ReNcell CX (cell line): ENCODE results near the gene RGS6.

DNA sequence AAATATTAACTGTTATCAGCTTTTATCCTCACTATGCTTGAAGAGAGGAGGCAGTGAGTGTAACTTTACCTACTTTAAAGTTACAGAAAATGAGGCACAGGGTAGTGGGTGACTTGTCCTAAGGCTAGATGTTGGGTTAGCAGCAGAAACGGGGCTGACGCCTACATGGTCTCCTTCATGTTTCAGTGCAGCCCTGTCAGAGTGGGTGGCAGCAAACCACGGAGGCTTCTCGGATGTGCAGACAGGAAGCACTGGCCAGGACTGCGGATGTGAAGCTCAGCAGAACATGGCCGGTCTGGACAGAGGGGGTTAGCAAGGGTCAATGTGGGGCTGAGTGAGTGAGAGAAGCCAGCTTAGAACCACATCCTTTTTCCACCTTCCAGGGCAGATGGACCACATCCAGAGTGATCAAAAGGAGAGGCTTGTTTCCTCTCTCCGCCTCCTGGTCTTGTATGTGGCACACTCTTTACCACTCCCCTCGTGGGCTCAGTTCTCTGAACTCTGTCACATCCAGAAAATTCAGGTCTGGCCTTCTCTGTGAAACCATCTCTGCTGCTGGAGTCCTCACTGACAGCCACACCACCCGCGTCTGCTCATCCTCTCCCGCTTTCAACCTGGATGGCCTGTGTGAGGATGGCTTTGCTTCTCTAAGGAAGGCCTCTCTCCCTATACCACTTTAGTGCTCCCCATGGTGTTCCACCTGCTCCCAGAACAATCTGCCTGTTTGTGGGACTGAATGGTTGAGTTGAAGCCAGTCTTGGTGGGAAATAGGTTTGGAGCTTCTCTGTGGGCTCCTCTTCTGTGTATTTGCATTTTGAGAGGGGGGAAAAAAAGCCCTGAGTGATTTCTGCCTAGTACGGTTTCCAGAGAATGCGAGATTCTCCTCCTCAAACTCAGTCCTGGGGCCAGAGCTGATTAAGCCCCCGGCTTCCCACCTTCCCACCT, 14.2 kb downstream of the SUSD6 start:
- PRO-cap, result no peak

DNA sequence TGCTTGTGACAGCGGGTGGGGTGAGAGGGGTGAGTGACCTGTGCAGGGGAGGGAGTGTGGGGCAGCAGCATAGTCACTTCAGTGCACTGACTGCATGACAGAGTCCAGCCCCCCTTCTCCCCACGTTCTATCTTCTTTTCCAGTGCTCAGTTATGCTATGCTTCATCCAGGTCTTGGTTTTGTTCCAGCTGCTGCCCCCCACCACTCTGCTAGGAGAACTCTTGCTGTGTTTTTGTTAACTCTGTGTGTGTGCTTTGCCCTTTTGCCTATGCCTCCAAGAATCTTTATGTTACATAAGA, 26.3 kb downstream of the SUSD6 start:
- PRO-cap, result no peak

- PRO-cap, result no peak
Observed at GRCh38 chr14:69670746-69671816, 59.7 kb downstream of the SUSD6 start.

DNA sequence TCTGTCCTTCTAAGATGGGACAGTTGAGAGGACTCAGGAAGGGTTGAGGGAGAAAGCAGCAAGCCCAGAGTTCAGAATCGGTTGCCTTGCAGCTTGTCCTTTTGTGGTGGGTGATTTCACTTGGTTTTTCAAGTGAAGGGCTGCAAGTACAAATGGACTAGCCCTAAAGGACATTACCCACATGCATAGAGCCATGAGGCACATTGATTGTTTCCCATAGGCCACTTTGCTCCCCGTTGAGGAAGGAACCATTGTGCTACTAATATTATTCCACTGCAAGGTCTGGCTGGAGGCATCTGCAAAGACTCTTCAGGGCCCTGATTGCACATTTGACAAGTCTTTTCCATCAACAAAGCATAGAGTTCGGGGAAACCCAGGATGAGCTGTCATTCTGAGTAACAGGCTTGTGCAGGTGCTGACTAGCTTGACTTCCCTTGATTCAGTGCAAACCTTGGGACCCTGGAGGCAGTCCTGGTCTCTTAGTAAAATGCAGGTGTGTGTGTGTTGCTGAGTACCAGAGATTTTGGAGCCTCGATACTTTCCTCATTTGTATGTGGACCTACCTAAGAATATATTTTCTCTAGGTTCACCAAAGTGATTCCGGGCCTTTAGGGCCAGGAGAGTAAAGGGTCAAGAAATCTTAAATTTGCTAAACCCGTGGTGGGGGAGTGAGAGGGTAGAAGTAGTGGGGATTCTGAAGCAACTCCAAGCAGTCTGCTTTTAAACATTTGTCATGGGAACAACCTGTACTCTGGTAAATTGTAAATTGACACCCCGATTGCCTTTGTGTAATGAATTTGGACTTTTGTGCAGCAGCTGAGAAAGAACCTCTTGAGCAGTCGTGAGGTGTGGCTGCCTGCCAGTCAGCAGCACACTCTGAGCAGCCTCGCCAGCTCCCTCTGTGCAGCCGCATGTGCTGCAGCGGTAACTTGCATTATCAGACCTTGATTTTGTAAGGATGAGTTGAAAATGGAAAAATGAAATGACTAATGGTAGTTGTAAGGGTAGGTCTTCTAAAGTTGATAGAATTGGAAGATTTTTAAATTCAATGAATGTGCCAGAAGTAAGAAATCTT, 74.0 kb downstream of the SUSD6 start:
- PRO-cap, result no peak

- PRO-cap, result no peak
Observed at GRCh38 chr14:70555492-70556370, 20.9 kb upstream of the ADAM20 start.

DNA sequence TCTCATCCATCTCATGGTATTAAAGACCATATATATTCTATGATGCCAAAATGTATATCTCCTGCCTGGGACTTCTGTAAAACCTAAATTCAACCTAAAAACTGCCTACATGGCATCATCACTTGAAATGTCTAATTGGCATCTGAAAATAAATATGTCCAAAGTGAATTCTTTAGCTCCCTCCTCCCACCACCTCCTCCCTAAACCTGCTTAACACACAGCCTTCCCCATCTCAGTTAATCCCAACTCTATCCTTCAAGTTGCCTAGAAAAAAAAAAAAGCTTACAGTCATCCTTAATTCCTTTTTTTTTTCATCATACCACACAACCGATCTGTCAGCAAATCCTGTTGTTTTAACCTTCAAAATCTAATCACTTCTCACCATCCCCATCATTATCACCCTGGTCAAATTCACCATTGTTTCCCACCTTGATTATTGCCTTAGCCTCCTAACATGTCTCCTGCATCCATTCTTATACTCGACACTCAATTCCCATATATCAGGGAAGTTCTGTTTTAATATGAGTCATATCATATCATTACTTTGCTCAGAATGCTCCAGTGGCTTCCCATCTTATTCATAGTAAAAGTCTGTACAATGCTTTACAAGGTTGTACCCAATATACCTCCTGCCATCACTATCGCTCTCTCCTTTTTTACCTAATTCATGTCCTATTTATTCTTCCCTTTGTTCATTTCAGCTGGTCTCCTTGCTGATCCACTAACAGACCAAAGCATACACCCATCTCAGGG, 24.4 kb upstream of the ADAM20 start:
- PRO-cap, result no peak

DNA sequence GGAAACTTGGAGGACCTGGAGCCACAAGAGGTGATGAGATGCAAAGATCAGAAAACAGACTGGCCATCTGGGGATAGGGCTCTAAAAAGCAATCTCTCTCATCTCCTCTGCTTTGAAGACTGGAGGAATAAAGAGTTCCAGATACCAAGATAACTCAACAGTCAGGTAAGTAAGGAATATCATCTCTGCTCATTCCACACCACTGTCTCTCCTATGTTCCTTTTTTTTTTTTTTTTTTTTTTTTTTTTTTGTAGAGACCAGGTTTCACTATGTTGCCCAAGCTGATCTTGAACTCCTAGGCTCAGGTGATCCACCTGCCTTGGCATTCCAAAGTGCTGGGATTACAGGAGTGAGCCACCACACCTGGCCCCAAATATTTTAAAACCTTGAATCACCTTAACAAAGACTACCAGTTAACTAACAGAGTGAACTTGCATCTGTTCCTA, 8.2 kb downstream of the MED6 start:
- PRO-cap, result no peak

GRCh38 chr14:70800602-70801185, 8.6 kb downstream of the MAP3K9 start:
- PRO-cap, result no peak

DNA sequence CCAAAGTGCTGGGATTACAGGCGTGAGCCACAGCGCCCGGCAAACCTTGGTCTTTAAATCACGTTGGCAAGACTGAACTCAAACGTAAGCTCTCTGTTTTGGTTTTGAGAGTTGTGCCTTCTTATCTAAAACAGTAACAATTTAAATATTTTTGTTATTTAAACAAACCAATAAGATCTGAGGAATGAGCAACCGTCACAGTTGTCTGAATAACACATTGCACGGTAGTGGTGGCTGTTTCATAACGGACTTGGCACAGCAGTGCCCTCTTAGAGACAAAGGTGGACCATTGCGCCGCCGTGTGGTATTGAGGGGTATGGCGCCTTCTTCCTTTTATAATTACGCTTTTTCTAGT, 8.2 kb upstream of the MAP3K9 start:
- PRO-cap, result no peak

DNA sequence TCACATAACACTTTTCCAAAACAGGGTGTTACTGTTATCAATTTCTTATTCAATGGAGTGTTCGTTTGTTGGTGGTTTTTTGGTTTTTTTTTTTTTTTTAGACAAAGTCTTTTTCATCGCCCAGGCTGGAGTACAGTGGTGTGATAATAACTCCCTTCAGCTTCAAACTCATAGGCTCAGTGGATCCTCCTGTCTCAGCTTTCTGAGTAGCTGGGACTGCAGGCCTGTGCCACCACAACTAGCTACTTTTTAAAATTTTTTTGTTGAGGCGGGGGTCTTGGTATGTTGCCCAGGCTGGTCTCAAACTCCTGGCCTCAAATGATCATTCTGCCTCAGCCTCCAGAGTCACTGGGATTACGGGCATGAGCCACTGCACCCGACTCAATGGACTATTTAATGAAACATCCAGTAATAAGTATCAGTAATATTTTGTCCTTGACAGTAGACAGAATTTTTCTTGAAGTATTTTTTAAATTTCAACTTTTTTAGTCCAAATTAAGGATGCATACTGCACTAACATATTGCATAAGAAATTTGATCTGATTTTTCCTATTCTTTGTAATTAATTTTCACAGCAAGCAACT, 11.6 kb downstream of the PCNX1 start:
- PRO-cap, result no peak

DNA sequence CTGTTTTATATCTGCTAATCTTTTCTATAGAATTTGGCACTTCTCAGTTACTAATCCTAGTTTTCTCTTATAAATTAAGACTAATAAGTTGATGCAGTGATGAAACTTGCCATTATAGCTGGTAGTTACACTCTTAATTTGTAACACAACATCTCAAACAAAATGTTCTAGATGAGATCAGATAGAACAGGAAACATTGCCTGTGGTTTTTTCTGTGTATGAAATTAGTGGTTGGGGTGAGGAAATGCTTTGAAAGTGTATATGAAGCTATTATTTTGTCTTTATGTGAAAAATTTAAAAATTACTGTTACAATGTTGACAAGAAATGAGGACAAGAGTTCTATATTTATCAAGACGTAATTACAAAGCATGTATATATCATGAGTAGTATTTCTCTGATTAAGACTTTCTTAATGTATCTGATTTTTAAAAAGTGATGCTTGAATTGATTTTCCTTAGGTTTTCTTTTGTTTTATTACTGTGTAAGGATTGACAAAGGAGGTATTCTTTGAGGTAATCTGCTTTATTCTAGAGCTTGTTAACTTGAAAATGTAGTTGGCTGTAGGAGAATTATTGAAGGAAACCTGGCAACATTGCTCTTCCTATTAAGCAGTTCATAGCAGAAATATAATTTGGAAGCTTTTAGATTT, 92.0 kb downstream of the PCNX1 start:
- PRO-cap, result no peak

GRCh38 chr14:71333172-71334008, 13.1 kb downstream of the SIPA1L1 start:
- PRO-cap, result no peak

GRCh38 chr14:71438404-71439187, 118.3 kb downstream of the SIPA1L1 start:
- PRO-cap, result no peak

DNA sequence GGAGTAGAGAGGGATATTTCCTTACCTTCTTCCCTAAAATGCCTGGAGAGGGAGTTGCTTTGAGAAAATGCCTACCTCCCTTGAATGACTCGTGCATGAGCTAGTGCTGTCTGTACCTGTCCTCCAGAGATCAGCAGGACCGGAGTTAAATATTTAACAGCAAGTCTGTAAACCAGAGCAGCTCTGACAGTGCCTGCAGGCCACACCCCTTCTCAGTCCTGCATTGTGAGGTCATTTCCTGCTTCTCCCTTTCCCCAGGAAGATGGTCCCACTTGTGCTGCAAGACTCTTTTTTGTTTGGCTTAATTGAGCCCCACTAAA, 192.7 kb upstream of the RGS6 start:
- PRO-cap, result no peak

GRCh38 chr14:71931872-71932864, at the start of gene RGS6:
RGS6 (plus strand) TSS chr14:71932429.
- PRO-cap, result unidirectional peak, plus-strand start at chr14:71932098

DNA sequence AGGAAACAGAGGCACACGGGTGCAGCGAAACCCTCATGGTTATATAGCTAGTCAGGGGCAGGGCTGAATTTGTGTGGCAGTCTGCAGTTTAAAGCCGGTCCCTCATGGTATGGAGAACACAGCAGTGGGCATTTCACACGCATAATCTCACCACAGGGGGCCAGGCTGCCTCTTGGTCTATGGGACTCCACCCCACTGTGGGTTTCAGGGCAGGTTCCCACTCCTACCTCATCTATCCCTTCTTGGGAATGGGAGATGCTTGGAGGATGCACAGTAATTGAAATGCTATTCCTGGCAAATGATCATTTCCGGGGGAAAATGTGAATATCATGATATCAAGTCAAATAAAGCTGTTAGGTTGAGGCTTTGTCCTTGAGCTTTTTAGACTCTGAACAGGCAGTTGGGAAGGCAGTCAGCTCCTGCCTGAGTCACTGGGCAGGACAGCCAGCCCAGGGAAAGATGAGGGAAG, 400.7 kb downstream of the RGS6 start:
- PRO-cap, result no peak

GRCh38 chr14:72554125-72554902, 339.6 kb downstream of the DPF3 start:
- PRO-cap, result no peak

DNA sequence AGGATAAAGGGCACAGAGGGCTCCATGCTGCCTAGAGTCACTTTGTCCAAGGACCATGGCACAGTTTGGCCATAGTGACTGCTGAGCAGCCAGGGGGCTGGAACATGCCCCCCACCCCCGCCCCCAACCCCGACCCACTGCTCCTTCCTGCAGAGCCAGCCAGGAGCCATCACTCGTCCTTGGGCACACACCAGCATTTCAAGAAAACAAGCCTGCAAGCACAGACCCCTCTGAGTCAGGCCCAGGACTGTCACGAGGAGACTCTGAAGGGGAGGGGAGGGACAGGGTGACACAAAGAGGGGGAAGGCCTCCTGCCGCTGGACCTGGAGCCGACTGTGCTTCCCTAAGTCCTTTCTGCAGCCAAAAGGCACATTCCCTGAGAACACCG, 101.9 kb downstream of the DPF3 start:
- PRO-cap, result no peak

GRCh38 chr14:72894444-72895268, 755 bp upstream of the DPF3 start:
- PRO-cap, result unidirectional peak, minus-strand start at chr14:72894679

GRCh38 chr14:73105633-73106532, 30.4 kb upstream of the PSEN1 start:
- PRO-cap, result no peak